ENCODE measurements around a stretch of chr1.

DNA sequence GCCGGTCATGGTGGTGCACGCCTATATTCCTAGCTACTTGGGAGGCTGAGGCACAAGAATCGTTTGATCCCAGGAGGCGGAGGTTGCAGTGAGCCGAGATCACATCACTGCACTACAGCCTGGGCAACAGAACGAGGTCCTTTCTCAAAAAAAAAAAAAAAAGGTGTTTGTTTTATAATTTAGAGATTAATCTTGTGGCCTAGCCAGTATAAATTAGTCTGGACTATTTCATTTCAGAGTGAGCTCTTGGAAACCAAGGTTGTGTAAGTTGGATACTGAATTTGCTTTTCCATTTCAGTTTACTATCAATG lies 3.8 kb upstream of the PPFIA4 start:
- PRO-cap = no peak

GRCh38 chr1:203028589-203029084 lies 2.3 kb downstream of the PPFIA4 start:
- PRO-cap = no peak

DNA sequence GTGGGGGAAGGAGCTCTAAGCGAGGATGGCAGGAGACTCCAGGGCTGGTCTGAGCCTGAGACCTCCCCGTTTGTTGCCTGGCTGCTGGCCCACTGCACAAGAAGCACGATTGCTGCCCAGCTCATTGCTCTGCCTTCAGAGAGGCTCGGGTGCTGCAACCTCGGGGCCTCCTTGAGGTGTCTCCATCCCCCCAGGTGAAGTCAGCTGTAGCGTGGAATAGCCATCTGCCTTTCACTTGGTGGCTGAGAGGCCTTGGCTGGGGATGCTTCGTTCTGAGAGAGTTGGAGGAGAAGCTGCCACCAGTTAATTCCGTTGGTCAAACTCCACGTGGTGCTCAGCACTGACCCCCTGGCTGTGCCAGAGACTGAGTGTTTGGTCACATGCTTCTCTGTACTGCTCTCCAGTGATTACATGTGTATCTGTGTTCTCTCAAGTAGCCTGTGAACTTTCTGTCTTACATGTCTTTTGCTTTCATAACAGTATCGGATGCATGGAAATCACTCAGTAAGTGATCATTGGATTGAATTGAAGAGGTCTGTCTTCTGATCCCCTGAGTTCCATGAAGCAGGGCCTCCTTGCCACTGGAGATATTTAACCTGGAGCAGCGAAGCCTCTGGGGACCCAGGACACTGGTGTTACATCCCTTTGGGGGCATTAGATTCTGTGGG lies 2.9 kb downstream of the PPFIA4 start:
- PRO-cap = no peak

GRCh38 chr1:203035470-203036079 lies 9.3 kb downstream of the PPFIA4 start:
- PRO-cap = no peak

DNA sequence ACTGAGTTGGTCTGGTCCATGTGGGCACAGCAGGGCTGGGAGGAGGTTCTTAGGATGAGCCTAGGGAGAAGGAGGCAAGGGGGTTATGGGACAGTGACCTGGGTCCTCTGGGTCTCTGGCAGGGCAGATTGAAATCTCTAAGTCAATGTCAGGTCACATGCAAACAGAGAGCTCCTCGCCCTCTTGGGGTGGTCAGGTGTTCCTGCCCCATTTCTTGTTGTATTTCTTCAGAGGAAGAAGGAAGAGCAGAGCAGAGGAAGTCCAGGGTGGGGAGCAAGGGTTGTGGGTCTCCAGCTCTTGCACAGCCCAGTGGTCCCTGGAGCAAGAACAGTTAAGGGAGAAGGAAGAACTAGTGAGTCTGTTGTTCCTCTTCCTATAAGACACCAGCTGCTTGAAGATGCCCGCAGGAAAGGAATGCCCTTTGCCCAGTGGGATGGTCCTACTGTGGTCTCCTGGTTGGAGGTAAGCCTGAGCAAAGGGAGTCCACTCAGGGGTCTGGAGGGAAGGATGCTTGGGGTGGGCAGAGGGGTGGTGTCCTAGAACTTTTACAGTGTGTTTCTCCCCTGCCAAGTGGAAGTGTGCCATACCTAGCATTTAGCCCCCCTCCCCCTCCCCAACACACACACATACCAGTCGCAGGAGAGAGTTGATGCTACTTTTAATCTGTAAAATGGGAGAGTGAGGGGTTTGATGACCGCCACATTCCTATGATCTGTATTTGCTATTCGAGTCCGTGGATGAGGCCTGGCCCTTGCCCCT lies 26.2 kb downstream of the MYOG start:
- PRO-cap = no peak

DNA sequence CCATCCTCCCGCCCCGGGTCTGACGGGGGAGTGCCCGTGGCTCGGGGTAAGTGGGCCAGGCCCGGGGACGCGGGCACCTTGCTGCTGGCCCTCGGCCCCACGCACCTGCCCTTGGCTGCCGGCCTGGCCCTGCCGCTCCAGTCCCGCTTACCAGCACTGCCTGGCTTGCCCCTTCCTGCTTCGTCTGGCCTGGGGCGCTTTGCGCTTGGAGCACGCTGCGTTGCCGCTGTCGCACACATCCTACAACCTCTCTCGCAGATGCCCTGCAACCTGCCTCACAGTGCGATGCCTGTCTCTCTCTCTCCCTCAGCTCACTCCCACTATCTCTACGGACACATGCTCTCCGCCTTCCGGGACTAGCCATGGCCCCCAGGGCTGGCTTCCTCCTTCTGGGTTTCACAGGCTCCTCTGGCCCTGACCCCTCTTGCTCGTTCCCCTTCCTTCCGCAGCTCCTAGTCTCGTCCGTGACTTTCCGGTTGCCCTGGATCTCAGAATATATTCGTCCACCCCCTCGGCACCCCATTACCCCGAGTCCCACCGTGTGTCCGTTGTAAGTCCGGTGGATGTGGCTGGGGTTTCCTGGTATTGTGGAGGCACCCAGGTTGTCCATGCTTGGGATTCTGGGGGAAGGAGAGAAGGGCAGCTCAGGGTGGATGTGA lies 9.7 kb downstream of the MYOG start:
- PRO-cap = no peak

DNA sequence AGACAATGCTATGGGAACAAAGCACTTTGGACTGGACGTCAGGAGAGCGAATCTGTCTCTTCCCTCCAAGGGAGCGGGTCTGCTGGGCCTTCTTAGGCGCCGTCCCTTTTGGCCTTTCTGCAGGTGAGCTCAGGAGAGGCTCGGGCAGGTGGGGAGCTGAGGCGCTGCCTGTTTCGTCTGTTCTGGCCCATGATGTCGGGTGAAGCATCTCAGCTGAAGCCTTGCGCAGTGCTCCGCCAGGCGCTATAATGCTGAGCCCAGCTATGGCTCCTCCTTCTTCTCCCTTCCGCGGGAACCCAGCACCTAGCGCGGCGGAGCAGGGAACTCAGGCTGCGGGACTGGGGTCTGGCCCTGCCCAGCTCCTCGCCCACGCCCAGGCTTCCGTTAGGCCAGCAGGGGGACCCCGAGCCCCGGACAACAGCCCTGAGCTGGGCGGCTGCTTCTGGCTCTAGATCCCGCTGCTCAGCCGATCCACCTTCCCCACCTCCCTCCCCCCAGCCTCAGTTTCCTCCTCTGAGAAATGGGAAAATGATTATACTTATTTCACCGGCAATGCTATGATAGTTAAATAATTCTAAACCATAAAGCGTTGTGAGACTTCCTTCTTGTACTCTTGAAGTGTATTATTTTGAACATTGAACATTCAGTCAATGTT lies 9.8 kb upstream of the ADORA1 start:
- PRO-cap = no peak

- PRO-cap = no peak
Observed at GRCh38 chr1:203144685-203145119, 17.2 kb downstream of the ADORA1 start.

DNA sequence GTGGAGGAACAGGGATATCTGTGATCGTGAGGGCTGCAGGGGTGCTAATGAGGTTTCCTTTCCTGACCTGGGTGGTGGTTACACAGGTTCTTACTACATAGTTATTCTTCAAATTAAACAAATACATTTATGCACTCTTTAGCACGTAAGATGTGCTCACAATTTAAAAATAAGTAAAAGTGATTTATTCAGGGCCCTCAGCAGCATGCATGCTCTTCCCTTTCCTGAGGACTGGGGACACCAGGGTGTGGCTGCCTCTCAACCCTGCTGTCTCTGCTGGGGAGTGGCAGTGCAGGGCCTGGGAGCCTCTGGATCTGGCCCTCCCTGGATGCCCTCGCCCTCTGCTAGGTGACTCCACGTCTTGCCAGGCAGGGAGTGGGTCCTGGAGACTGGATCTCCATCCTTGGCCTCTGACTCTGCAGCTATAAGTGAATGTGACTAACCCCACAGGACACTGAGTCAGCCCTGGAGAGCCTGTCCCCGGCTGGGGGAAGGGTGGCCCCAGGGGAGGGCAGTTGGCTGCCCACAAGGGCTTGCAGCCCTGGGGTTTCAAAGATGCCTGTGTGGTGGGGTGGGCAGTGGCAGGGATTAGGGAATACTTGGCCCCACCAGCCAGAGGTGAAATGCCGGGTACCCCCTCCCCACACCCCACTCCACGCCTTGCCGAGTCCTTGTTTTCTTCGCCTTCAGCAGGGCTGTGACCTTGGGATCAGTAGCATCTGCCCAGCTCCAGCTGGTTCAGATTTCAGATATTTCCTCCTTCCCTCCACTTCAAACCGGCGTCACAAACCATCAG lies 1.8 kb upstream of the MYBPH start:
- PRO-cap = no peak

DNA sequence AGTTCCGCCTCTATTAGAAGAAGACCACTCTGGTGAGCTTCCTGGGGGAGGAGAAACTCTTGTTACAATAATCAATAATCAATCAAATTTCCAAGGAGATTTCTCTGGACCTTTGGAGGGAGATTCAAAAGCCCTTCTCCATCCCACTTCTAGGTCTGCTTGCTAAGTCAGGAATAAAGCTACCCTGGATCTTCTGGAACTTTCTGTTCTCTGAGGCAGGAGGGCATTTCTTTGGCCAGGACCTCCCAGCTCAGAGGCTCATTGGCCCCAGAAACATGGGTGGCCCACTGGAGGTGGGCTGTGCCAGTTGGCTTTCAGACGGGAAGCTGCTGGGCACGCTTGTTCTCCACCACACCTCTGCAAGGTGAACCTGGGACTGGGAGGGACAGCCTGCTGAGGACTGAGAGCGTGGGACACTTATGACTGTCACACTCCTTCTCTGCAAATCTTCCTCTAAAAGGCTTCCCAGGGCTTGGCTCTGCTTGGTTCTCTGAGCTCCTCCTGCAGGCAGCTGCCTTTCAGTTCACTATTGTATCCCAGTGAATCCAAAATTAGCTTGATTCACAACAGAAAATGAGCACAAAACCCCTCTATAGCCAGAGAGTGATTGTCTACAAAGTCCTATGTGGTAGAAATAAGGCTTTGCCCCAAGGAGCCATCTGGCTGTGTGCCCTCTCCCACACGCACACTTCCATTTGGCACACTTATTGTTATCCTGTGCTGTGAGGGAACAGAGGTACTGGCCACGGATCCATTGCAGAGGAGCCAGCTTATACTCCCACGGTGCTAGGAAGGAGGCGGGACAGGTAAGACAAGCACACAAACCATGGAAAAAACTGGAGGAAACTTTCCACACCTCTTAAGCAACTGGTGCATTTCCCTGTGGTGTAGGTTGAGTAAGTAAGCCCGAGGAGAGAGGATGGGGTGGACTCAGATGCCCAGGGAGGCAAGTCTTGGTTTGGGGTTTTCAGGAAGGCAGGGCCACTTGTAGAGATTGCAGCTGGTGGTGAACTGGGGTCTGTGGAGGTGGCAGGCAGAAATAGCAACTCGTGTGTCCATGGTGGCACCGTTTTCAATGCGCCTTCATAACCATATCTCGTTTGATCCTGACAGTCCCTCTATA lies 19.0 kb upstream of the BTG2 start:
- PRO-cap = no peak

DNA sequence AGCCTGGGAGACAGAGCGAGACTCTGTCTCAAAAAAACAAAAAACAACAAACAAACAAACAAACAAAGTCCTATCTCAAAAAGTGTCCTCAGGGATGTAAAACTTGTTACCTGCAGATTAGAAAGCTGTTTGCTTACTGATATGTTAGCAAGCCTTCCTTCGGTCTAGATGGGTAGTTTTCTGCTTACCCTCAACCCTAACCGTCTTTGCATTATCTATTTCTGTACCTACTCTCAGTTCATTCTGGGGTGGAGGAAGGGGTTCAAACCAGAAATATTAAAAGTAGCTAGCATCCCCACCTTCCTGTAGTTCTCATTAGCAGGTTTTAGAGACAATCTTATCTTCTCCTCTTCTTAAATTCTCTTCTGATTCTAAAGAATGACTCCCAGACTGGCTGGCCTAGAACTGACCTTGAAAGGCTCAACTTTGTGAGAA lies 5.3 kb upstream of the BTG2 start:
- PRO-cap = no peak

DNA sequence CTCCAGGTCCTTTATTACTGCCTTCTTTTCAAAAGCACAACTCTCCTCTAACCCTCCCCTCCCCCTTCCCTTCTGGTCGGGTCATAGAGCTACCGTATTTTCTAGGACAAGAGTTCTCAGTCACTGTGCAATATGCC lies 2.9 kb downstream of the BTG2 start:
- PRO-cap = no peak

GRCh38 chr1:203324942-203326077 lies 20.0 kb downstream of the BTG2 start:
- PRO-cap = bidirectional peak, plus-strand start at chr1:203325167, minus-strand start at chr1:203325101

GRCh38 chr1:203364376-203365235 lies 13.7 kb upstream of the FMOD start:
- PRO-cap = no peak

- PRO-cap = no peak
Observed at GRCh38 chr1:203408222-203409118, 57.5 kb upstream of the FMOD start.

DNA sequence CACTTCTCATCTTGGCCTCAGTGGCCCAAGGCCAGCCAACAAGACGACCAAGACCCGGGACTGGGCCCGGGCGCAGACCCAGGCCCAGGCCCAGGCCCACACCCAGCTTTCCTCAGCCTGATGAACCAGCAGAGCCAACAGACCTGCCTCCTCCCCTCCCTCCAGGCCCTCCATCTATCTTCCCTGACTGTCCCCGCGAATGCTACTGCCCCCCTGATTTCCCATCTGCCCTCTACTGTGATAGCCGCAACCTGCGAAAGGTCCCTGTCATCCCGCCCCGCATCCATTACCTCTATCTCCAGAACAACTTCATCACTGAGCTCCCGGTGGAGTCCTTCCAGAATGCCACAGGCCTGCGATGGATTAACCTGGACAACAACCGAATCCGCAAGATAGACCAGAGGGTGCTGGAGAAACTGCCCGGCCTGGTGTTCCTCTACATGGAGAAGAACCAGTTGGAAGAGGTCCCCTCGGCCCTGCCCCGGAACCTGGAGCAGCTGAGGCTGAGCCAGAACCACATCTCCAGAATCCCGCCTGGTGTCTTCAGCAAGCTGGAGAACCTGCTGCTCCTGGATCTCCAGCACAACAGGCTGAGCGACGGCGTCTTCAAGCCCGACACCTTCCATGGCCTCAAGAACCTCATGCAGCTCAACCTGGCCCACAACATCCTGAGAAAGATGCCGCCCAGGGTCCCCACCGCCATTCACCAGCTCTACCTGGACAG lies 7.8 kb downstream of the PRELP start:
- PRO-cap = no peak

DNA sequence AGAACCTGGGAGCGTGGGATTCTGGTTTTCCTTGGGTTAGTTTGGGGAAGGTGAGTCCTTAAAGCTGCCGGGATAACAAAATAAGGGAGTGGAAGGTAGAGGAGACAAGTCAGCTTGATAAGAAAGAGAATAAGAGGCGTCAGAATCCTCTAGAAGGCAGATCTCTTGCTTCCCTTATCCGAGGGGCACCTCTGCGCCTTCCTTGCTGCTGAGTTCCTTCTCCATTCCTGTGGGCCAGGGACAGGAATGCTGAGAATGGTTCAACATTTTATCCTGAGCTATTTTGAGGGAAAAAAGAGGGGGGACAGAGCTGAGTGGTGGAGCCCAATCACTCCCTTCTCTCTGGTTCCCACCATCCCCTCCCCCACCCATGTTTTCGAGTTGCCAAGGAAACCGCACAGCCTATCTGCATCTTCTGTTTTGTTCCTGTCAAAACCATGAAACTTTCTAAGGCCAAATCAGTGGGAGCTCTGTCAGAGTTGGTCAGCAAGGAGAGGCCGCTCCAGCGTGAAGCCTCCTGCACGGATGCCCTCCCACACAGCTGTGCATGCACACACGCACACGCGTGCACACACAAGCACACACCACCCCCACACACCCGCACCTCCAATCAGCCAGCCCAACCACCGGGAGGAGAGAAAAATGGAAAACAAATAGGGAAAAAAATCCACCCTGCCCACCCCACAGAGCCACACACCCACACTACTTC lies 54.6 kb upstream of the ATP2B4 start:
- PRO-cap = no peak

DNA sequence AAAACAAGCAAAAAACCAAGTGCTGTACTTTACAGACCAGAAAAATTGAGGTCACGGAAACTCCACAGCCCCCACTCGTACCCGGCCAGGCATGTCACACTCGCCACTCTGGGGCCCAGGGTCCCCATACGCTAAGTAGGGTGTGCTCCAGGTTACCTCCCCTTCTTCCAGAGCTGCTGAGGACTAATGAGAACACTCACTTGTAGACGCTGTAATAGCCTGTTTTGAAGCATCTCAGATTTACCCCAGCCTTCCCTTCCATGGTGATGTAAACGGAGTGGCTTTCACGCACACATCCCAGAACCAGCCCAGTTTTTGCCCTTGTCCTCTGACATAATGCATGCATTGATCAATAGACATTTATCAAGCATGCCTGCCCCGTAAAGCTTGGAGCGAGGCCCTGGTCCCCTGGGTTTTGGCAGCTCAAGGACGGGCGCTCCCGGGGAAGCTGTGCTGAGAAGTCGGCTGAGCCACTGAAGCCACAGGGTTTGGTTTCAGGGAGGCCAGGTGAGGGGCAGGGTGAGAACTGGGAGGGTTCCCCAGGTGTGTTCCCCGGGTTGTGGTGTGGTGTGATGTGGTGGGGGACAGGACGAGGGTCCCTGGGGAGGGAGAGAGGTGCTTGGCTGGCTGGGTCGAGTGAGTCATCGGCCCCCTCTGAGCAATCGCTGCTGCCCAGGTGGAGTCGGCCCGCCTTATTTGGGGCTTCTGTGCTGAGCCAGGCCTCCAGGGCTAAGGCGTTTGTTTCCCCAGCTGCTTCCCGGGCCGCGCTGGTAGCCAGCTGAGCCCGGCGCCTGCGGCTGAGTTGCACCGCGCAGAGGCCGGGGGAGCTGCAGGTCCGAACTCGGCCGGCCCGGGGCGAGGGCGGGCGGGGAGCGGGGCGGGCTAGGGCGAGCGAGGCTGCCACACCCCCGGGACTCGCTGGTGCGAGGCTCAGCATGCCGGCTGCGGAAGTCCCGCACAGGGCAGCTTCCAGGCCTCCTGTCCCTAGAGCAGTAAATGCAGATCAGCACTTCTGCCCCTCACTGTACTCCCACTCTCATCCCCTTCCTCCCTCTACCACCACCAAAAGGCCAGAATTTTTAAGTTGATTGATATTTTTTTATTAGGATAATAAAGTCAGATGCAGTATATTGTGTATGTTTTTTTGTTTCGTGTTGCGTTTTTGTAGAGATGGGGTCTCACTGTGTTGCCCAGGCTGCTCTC lies 23.6 kb downstream of the ATP2B4 start:
- PRO-cap = no peak

DNA sequence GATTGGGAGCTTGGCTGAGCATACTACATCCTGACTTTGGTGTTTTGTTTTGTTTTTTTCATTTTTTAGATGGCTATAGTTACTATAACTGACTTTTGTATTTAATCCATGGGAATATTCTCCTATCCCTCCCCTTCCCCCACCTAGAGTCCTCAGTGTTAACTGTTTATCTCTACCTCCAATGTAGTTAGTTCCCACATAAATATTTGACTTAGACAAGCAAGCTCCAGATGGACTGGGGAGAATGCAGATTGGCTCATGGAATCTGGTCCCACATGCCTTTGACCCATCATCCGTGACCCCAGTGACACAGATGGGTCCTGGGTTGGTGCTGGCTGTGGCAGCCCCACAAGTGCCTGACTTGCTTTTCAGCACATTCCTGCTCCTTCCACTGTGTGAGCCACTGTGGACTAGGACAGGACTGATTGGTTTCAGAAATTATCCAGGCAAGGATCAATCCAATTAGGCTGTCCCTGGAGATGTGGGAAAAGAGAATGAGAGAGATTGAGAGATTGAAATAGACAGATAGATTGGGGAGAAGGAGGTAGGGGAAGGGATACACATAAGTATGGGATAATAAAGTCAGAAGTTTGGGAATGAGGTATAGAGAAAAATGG lies 41.8 kb downstream of the ATP2B4 start:
- PRO-cap = no peak

DNA sequence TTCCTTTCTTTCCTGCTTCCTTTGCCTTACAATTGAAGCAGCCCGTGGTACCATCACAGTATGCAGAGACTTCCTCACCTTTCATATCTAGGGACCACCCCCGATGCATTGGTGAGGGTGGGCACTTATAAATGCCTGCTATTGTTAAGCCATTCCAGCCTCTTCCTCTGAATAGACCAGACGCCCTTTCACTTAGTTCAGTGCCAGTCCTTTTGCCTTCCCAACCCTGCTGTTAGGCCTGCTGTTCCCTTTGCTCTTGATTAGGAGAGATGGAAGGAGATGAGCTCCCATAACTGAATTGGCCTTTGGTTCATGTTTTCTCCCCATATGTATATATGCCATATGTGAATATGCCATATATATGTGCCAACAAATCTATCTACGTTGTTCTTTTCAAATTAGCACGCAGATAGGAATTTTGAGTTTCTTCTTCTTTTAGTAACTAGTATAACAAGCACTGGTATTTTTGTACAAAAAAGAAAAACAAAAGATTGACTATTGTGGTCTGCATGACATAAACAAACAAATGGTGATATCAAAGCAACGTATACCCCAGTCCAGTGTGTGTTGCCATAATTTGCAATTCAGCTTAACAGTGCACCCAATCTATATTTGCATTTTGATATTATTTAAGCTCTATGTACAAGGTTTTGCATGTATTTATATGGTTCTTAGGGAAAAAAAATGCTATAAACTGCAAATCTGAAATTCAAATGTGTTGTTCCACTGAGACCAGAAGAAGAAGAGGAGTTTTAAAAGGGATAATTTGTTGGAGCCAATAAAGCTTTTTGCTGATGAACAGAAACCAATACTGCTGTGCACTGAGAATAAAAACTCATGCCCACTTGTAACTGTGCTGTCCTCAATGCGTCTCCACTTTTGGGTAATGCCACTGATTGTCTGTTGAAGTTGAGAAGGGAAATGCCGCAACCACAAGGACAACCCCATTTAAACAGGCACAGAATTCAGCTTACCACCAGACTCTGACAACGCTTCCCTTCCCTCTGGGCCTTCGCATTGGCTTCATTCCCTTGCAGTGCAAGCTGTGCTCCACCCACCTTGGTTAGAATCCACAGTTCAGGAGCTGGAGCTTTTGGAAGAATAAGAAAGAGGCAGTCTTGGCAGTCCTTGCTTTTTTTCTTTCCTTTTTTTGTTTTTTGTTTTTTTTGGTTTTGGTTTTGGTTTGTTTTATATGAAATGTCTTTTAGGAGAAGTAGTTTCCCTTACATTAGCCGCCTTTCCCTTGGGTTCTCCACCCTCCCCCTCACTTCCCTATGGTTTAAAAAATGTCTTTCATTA lies 21.3 kb upstream of the LAX1 start:
- PRO-cap = no peak

Data from SP-49 (cell line).